Vein endothelial cell (primary cell): ENCODE data around the genes SHANK1, GPR32, KLK2, KLK8, SIGLEC9, SIGLECL1, ETFB and ZNF615.

DNA sequence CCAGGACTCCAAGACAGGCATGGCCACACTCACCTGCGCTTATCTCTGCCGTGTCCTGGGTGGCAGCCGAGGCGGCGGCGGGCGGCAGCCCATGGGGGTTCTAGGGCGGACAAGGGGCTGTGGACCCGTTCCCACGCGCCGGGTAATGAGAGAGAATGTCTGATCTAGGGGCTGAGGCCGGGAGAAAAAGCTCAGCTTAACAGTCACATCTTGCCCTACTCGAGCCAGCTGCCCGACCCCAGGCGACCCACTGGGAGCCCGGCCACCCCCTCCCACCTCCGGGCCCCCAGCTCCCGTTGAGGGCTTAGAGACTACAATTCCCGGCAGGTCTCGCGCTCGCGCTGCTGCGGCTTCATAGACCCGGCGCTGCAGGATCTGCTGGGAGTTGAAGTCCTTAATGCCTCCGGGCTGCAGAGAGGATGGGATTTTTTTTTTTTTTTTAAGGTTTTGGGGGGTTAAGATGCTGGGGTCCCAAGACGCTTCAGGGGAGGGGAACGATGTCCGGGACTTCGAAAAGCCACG, 628 bp downstream of the SYT3 start:
- CAGE, long polyA plus RNA, result no peak

DNA sequence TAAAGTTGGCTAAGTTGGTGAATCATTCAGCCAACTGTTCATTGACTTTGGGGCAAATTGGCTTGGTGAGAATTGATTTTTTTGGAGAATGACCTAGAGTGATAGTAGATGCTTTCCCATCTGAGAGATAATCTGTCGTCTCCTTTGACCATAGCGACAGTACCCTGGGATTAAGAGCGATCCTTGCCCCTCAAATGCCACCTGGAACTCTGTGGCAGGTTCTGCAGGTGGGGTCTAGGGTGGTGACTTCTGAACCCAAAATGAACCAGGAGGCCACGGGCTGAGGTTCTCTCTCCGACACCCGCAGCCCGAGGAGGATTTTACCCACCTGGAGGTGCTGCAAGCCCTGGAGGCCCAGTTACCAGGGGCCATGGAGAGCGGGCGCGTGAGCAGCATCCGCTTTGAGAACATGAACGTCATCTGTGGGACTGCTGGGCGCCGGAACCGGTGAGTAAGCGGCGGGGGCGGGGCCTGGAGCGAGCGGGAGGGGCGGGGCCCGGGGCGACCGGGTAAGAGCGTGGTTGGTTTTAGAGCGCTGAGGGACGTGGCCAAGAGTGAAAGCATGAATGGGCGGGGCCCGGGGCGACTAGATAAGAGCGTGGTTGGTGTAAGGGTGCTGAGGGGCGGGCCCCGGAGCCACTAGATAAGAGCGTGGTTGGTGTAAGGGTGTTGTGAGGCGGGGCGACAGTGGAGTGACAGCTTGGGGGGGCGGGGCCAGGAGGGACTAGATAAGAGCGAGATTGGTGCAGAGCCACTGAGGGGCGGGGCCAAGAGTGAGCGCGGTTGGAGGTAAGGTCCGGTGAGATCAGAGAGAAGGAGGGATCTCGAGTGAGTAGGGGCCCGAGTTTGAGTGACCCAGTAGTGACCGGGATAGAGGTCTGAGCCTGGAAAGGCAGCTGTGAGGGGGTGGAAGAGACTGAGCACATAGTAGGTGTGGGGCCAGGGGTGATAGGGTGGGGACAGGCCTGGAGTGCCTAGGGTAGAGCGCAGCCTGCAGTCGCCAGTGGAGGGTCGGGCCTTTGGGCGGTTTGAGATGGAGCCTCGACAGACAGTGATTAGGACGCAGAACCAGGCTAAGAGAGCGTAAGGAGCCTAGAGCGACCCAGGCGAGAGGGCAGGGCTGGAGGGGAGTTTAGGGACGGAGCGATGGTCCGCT, 8.8 kb downstream of the C19orf81 start:
- CAGE, long polyA plus RNA, result no peak

DNA sequence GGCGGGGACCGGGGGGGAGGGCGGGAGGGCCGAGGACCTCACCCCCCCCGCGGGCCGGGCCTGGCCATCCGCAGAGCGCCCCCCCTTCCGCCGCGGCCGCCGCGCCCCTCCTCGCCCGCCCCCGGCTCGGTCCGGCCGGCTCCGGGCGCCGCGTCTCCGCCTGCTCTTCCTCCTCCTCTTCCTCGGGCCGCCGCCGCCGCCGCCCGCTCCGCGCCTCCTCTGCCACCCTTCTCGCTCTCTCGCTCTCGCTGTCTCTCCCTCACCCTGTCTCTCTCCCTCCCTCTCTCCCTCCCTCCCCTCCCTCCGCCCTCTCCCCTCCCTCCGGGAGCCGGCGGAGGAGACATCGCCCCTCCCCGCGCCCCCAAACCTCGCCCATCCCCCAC, at the start of gene SHANK1:
SHANK1 (minus strand) TSS at position 256 of the 383 bp plus-strand sequence.
- CAGE, long polyA plus RNA, result no peak

GRCh38 chr19:50728308-50728853, 5.2 kb downstream of the CLEC11A start:
- CAGE, long polyA plus RNA, result no peak

DNA sequence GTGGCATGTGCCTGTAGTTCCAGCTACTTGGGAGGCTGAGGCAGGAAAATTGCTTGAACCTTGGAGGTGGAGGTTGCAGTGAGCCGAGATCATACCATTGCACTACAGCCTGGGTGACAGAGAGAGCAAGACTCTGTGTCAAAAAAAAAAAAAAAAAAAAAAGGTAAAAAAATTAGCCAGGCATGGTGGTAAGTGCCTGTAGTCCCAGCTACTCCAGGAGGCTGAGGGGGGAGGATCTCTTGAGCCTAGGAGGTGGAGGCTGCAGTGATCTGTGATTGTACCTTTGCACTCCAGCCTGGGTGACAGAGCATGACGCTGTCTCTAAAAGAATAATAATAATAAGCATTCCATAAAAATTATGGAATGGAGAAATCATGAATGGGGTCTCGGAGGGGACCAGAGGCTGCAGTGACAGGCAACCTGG, at the start of gene GPR32:
GPR32 (plus strand) TSS at position 238 of the 424 bp plus-strand sequence.
- CAGE, long polyA plus RNA, result no peak

- CAGE, long polyA plus RNA, result no peak
Measured at GRCh38 chr19:50817383-50817733, 6.2 kb downstream of the KLK1 start.

- CAGE, long polyA plus RNA, result no peak
Measured at GRCh38 chr19:50819897-50820558, 3.6 kb downstream of the KLK1 start.

DNA sequence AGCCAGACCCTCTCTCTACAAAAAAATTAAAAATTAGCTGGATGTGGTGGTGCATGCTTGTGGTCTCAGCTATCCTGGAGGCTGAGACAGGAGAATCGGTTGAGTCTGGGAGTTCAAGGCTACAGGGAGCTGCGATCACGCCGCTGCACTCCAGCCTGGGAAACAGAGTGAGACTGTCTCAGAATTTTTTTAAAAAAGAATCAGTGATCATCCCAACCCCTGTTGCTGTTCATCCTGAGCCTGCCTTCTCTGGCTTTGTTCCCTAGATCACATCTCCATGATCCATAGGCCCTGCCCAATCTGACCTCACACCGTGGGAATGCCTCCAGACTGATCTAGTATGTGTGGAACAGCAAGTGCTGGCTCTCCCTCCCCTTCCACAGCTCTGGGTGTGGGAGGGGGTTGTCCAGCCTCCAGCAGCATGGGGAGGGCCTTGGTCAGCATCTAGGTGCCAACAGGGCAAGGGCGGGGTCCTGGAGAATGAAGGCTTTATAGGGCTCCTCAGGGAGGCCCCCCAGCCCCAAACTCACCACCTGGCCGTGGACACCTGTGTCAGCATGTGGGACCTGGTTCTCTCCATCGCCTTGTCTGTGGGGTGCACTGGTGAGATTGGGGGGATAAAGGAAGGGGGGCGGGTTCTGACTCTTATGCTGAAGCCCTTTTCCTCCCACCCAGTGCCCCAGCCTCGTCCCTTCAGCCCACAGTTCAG, at the start of gene KLK2:
KLK2 (plus strand) TSS at position 523 of the 709 bp plus-strand sequence.
- CAGE, long polyA plus RNA, result no peak

- CAGE, long polyA plus RNA, result no peak
Measured at GRCh38 chr19:50896451-50897221, 14.6 kb downstream of the KLK4 start.

- CAGE, long polyA plus RNA, result no peak
Measured at GRCh38 chr19:51001516-51001879, at the start of gene KLK8. TSS of gene KLK8 (minus strand) at chr19:51001604.

DNA sequence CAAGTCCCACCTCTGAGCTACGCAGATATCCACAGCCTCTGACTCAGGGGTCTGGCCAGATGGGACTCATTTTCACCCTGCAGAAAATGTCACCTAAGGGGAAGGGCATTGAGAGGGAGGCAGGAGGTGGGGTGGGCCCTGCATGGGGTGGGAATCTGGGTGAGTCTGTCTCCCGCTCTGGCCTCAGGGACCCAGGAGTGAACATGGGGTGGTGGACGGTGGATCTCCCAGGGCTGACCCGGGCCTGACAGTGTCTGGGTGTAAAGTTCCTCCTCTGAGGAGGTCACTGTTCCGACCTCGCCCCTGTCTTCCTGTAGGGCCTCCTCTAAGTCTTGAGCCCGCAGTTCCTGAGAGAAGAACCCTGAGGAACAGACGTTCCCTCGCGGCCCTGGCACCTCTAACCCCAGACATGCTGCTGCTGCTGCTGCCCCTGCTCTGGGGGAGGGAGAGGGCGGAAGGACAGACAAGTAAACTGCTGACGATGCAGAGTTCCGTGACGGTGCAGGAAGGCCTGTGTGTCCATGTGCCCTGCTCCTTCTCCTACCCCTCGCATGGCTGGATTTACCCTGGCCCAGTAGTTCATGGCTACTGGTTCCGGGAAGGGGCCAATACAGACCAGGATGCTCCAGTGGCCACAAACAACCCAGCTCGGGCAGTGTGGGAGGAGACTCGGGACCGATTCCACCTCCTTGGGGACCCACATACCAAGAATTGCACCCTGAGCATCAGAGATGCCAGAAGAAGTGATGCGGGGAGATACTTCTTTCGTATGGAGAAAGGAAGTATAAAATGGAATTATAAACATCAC, at the start of gene SIGLEC9:
SIGLEC9 (plus strand) TSS at position 341 of the 808 bp plus-strand sequence.
- CAGE, long polyA plus RNA, result no peak

DNA sequence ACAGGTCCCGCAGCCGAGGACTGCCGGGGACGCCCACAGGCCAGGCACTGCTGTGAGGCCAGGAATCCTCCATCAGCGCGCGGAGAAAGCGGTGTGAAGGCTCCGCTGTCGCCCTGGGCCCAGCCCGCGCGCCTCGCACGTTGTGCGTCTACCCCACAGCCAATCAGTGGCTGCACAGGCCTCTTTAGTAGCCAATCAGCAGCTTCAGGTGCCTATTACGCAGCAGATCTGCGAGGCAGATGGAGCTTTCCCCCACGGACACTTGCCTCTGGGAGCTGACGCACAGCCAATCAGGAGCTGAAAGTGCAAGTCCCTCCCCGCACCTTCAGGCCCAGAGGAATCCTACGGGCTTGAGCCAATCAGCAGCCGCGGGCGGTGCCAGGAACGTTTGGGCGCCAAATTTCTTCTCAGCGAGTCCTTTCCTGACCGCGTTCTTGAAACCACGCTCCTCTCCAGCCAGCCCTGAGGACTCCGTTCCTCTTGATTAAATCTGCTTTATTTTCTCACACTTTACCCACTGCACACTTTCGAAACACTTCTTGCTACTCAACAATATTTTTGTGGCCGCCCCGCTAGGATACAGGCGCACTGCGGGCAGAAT, 39.8 kb downstream of the SIGLEC7 start:
- CAGE, long polyA plus RNA, result no peak

DNA sequence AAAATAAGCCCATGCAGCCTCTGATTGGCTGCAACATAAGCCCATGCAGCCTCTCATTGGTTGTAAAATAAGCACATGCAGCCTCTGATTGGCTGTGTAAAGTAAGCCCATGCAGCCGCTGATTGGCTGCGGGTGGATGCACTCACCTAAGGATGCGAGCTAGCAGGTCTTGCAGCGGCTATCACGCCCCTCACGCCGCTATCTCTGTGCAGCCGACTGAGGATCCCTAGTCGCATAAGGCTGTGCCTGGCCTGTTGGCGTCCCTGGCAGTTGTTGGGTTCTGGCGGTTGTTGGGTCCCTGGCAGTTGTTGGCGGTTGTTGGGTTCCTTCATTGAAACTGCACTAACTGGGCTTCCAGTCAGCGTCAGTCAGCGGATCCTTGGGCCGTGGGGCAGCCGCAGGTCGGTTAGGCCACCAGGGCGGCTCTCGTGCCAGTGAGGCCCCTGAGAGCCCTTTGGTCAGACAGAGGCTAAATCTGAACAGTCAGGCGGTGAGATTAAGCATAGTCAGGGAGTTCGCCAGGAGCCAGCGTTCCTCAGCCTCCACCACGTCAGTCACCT, at the start of gene SIGLECL1:
SIGLECL1 (plus strand) TSS at position 139 of the 560 bp plus-strand sequence.
- CAGE, long polyA plus RNA, result no peak

- CAGE, long polyA plus RNA, result no peak
Measured at GRCh38 chr19:51326701-51327303, 15.1 kb downstream of the VSIG10L start.

GRCh38 chr19:51354179-51354691, 12.0 kb downstream of the ETFB start:
- CAGE, long polyA plus RNA, result no peak

DNA sequence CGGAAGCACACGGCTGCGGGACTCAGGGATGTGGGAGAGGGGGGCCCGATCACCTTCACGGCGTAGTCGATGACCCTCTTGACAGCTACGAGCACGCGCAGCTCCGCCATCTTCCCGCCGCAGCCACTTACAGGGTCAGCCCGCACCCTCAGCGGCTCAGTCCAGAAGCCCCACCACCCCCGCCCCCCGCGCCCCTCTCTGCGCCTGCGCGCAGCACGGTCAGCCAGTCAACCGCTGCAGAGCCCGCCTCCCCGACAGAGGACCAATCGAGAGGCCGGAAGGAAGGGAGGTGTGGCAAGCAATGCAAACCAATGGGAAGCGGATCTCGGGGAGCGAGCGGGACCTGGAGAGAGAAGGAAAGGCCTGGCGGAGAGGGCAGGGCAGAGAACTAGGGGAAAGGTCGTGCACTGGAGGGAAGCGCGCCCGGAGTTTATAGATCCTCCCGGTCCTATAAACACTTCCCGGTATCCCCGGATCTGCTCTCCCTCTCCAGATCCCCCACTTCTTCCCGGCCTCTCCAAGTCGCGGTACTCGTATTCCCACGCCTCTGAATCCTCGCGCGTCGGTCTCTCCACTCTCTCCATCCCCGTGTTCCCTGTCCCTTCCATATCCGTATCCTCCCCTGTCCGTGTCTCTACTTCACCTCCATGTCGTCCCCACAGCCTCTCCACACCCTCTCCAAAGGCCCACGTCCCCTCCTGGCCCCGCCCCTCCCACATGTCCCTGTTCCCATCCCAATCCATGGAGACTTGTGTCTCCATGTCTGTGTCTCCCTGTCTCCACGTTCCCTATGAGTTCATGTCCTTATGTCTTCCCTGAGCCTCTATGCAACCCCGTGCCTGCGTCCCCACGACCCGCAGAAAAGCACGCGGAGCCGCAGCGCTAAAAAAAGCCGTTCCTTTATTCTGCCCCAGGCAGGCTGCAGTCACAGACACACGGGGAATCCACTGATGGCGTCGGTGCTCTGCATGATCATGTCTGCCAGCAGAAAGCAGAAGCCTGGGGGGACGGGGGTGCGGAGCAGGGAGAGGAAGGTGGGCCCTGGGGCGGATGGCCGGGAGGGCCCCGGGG, at the start of gene ETFB:
ETFB (minus strand) TSS at position 172 of the 1,071 bp plus-strand sequence.
- CAGE, long polyA plus RNA, result start-site peak on the minus strand centred at position 151 of the sequence, 61 bp wide, 3,401 and 3,618 reads in 2 replicates

- CAGE, long polyA plus RNA, result no peak
Measured at GRCh38 chr19:51473195-51473638, 15.0 kb upstream of the SIGLEC8 start.

GRCh38 chr19:51552728-51553878, 18.0 kb upstream of the ZNF175 start:
- CAGE, long polyA plus RNA, result no peak

GRCh38 chr19:51602507-51602893, 27.7 kb downstream of the SIGLEC5 start:
- CAGE, long polyA plus RNA, result no peak

DNA sequence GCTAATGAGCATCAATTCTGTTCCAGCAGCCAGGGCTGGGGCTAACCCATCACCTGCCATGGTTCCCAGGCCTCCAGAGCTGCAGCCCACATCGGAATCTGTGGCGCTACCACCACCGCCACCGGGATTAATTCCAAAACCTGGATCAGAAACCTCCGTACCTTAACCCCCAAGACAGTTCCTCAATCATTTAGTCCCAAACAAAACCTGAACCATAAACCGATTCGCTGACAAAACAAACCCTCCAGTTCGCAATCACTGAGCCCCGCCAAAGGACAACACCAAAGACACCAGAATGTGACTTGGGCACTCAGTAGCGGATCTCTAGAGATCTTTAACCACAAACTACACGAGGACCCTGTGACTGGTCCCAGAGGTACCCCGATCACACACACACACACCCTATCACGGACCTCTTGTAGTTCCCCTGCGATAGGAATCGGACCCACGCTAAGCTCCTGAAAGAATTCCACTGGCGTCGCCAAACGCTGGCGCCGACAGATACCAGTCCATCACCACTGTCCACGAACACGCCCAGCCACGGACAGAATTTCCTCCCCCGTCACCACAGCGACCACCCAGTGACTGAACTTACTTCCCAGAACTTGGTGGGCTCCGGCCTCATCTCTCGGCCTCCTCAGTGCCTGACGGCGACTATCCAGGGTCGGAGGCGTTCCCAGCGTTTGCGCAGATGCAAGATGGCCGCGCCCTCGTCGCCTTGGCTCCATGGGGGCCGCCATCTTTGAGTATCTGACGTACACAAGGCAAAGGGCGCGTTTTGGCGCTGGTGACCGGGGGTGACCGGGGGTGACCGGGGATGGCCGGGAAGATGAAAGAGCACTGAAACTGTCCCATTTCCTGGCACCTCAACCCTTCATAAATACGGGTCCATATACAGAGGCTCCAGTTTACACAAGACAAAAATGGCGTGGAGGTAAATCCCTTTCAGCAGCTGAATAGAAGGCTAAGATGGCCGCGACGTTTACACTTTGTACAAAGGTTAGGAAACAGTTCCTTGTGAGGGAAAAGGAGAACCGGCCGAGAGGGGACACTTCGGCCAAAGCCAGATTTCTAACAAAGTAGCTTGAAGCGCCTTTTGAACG, at the start of gene ZNF615:
ZNF615 (minus strand) TSS at position 666 of the 1,103 bp plus-strand sequence.
- CAGE, long polyA plus RNA, result no peak